Anterior vena cava (tissue), 1 donor: ENCODE results near the gene KANK1.

- PRO-cap = no peak
These were observed 7.7 kb downstream of the DOCK8 start for GRCh38 chr9:222211-222870.

DNA sequence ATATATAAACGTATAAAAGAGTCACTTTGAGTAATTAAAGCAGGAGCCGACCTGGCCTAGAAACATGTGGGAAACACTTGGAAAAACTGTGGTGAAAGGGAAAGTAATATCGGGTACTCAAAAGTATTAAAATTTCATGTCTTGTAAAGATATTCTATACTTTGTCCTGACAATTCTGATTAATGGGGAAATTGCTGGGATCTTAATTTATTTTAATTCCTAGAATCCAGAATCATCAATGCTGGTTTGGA lies 129.2 kb upstream of the KANK1 start:
- PRO-cap = no peak

DNA sequence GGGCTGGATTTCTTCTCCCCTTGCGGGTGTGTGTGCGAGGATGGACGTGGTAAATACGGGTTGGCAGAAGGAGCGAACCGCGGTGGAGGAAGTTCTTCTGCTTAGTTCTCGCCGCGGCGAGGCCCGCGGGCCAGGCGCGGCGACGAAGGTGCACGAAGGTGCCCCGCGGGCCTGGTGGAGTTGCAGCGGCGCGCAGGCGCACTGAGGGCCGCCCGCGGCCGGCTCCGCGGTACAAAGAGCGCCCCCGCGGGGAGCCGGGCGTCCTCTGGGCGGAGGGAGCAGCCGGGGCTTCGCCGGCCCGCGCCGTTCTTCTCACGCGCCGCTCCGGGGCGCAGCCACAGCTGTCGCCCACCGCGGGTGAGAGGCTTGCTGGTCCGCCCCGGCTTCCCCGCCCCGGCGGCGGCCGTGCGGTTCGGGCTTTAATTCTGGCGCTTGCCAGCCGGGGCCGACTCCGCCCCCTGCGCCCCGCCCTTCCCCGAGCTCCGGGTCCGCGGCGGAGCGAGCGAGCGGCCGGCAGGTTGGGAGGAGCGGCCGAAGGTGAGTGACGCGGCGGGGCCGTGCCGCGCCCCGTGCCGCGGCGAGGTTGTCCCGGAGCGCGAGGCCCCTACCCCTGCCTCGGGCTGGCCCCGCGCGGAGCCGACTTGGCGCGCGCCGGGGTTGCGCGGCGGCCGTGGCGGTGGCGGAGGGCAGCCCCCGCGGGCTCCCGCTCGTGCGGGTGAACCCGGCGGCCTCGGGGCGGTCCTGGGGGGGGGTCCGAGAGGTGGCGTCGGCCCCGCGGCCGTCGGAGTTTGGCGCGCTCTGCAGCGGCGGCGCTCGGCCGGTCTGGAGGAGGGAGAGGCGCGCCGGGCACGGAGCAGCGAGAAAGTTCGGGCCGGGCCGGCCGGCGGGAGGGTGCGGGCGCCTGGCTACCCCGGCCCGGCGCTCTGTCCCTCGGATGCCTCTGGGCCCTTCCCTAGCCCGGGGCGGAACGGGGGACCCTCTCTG lies at the start of gene KANK1:
KANK1 (plus strand) TSS at position 478 of the 984 bp plus-strand sequence.
- PRO-cap = unidirectional peak, plus-strand start at position 261 of the sequence; bidirectional peak, plus-strand start at position 516 of the sequence, minus-strand start at position 395 of the sequence

GRCh38 chr9:505202-505516 lies 664 bp downstream of the KANK1 start:
- PRO-cap = no peak

DNA sequence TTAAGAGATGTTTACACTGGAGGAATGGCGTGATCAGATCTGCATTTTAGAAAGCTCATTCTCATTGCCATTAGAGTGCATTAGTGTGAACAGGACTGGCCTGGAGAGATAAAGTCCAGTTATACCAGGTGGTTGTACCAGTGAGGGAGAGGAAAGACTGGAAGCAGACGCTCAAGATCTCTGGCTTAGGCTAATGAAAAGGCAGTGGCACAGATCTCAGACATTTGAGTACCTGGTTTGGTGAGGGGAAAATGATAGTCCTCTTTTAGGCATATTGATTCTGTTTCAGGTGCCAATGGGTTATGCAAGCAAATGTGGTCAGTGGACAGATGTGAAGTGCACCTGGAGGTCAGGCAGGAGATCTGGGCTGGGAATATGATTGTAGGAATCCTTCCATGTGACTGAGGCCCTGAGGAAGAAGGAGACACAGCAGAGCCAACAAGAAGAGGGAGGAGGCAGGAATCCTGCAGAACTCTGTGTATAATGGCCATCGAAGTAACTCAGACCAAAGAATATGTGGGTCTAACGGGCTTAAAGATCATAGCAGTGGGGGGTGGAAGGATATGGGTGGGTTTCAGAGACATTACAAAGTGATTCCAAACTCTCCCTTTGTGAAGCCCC lies 63.7 kb upstream of the SMARCA2 start:
- PRO-cap = no peak

- PRO-cap = no peak
These were observed 11.6 kb downstream of the SMARCA2 start for GRCh38 chr9:2026331-2027578.

- PRO-cap = no peak
These were observed 38.7 kb downstream of the SMARCA2 start for GRCh38 chr9:2053770-2054399.

DNA sequence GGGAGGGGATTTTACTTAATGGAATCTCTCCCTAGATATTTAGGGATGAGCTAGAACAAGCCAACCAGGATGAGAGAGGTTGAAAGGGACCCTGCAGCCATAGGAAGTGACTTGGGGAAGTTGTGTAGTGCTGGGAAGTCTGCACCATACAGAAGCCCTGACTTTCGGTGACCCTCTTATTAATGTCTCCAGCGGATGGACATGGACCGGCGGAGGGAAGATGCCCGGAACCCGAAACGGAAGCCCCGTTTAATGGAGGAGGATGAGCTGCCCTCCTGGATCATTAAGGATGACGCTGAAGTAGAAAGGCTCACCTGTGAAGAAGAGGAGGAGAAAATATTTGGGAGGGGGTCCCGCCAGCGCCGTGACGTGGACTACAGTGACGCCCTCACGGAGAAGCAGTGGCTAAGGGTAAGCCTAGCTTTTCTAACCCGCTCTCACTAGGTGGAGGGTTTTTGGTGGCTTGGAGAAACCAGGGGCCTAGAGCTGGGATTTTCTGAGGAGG lies 108.4 kb downstream of the SMARCA2 start:
- PRO-cap = no peak

DNA sequence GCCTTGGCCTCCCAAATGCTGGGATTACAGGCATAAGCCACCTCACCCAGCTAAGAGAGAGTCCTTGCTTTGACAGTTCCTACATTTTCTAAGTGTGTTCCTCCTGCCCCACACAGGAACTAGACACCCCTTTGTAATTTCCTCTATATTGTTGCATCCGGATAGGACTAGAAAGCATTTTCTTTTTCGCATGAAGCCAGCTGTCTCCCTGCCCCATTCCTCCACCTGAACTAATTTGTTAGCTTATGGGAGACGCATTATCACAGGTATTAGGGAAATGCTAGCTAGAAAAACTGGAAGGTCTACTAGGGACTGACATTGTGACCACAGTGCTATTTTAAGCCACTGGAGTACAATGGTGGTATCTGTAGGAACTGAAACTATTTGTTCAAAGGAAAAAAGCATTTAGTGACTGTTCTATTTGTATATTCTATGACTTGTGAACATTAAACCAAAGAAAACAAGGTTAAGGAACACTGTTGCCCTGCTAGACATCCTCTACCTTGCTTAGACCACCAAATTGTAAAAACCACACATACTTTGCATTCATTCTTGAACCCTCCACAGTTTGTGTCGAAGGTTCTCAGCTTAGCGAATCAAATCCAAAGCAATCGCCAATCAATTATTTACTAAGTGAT lies 214.2 kb downstream of the SMARCA2 start:
- PRO-cap = no peak

DNA sequence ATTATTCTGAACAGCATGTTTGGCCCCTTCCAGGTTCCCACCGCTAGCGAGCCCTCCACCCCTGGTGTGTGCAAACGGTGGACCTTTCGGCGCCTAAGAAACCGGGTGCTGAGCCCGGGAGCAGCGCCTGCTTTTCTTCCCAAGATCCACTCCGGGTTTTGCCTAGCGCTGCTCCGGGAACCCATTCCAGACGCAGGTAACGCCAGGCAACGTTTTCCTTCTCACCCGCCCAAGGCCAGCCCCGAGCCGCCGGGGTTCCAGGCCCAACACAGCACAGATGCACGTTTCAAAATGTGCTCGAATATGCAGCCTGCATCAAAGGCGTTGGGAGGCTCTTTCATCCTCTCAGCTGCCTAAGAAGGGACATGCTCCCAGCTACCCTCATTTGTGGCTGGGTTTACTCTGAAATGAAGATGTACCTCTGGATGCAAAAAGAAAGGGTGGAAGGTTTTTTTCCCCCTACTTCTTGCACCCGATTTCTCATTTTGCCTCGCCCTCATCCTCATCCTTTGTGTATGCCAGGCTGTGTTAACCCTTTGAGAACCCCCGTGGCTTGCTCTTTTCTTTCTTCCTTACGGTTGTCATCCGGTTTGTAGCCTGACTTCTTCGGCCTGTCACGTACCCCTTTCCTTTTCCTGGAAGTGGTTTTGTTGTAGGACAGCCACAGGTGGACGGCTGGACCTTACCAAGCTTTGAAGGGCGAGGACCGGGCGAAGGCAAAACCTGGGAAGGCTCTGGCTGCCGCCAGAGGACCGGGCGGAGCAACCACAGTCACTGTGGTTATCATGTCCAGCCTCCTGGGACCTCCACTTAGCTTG lies 226.9 kb downstream of the SMARCA2 start:
- PRO-cap = no peak

- PRO-cap = no peak
These were observed 266.0 kb downstream of the SMARCA2 start for GRCh38 chr9:2280800-2281822.

DNA sequence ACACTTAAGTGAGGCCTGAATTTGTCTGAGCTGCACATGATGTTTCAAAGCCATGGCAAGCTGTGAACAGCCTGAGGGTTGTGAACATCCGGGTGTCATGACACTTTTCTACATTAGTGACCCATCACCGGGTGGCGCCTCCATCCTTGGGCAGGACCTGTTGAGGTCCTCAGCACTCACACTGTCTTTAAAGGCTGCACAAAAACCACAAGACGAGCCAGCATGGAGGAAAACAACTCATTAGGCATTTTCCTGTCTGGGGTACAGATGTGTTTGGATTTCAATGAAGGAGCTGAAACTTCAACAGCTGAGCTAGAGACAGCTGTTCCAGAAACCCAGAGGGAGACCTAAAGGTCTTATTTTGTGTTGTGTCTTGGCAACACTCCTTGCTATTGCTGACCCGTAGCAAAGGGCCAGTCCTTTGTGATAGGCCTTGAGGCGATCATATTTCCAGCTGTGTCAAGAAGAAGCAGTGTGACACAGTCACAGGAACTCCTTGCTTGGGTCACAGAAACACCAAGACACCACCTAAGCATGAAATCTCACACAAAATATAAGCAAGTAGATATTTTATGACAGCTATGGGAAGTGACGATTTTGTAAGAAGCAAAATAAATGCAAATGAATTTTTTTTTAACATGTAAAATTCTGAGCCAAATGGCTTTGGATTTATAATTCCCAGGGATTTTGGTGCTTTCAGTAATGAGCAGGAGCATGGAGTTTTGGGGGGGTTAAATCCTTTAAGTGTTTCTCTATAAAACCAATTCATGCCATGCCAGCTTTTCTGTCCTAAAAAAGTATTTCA lies 151.7 kb upstream of the VLDLR start:
- PRO-cap = no peak

- PRO-cap = no peak
These were observed 40.7 kb downstream of the KCNV2 start for GRCh38 chr9:2757920-2758496.

GRCh38 chr9:3459788-3460399 lies 65.9 kb downstream of the RFX3 start:
- PRO-cap = no peak

GRCh38 chr9:3477131-3477741 lies 48.6 kb downstream of the RFX3 start:
- PRO-cap = no peak

GRCh38 chr9:3527212-3527614 lies 1.4 kb upstream of the RFX3 start:
- PRO-cap = no peak

DNA sequence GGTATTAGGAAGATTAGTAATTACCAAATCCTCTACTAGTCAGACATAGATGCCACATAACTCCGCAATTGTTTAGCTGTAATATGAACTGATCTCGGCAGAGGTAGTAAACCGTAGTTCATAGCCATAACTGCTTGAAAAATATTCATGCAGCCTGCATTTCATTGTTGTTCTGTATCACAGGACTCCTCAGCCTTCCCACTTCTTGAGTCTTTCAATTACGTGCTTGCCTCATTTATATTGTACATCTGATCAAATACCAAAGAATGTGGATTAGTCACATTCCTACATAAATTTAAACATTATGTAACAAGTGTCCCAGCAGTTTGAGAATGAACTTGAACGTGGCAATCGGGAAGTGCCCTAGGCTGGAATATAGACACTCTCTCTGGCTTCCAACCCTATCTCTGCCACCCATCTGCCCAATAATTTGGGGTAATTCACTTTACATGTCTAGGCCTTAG lies 214.9 kb upstream of the RFX3 start:
- PRO-cap = no peak

GRCh38 chr9:4507154-4508071 lies 17.1 kb downstream of the SLC1A1 start:
- PRO-cap = no peak

GRCh38 chr9:4667427-4668132 lies 1.3 kb upstream of the SPATA6L start:
- PRO-cap = no peak

- PRO-cap = no peak
These were observed 29.8 kb downstream of the AK3 start for GRCh38 chr9:4711120-4711732.